Thoracic aorta (tissue), 1 donor: ENCODE measurements around a stretch of chr3.

DNA sequence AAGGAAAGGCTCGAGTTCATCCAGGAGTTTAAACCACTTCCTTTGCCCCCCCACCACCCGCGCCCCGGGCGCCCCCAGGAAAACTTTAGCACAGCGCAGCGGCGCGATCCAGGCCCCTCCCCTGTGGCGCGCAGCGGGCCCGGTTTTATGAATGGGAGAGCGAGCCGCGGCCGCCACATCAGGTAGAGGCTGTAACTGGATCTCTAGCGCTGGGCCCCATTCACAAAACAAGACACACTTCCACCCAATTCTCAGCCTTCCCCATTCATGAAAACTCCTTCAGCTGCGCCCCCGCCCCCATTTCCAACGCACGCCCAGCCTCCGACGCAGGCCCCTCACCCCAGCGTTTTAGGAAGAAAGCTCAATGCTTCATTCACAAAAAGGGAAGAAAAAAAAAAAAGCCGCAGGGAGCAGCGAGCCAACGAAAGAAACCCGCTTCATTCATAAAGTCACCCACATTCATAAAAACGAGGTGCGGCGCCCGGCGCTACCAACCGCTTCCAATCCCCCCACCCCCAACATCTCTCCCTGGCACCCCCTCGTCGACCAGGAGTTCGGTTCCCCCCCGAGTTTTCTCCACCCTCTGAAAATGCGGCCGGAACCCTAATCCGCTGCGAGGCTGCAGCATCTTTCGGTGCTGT is 1.2 kb downstream of the ETV5 start:
- RAMPAGE, long total RNA, result no peak

- RAMPAGE, long total RNA, result no peak
These were observed 40.5 kb upstream of the ETV5 start for GRCh38 chr3:186149226-186149978.

GRCh38 chr3:186209747-186210030 is 100.8 kb upstream of the ETV5 start:
- RAMPAGE, long total RNA, result no peak

- RAMPAGE, long total RNA, result no peak
These were observed 80.9 kb downstream of the DGKG start for GRCh38 chr3:186281067-186281542.

- RAMPAGE, long total RNA, result no peak
These were observed 908 bp upstream of the DGKG start for GRCh38 chr3:186362861-186363422.

GRCh38 chr3:186493522-186494309 is 50.5 kb downstream of the CRYGS start:
- RAMPAGE, long total RNA, result no peak

- RAMPAGE, long total RNA, result no peak
These were observed 9.8 kb downstream of the CRYGS start for GRCh38 chr3:186534227-186534852.

DNA sequence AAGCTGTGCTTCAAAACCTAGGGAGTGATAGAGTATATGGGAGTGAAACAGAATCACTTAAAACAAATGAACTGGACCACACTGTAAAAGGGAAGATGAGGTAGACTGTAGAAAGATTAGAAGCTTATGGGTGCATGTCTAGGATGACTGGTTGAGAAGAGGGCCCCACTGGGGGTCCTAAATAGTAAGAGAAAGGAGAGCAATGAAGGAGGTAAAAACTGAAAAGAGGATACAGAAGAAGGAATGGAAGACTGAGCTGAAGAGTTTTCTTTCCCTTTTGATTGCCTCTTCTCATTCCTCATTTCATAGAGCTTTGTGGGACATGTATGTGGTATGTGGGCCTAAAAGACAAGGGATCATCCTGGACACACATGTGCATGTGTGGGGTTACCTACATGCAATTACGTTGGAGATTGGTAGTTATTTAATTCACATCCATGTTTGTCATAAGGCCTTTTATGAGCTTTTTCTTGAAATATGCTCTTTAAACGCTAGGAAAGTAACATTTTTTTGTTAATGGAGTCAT is 14.3 kb downstream of the DNAJB11 start:
- RAMPAGE, long total RNA, result no peak

GRCh38 chr3:186599012-186599537 is 13.8 kb upstream of the AHSG start:
- RAMPAGE, long total RNA, result no peak

GRCh38 chr3:186606251-186606656 is 6.6 kb upstream of the AHSG start:
- RAMPAGE, long total RNA, result no peak

GRCh38 chr3:186618358-186618893 is 5.6 kb downstream of the AHSG start:
- RAMPAGE, long total RNA, result no peak

GRCh38 chr3:186620491-186621455 is 7.9 kb downstream of the AHSG start:
- RAMPAGE, long total RNA, result no peak

DNA sequence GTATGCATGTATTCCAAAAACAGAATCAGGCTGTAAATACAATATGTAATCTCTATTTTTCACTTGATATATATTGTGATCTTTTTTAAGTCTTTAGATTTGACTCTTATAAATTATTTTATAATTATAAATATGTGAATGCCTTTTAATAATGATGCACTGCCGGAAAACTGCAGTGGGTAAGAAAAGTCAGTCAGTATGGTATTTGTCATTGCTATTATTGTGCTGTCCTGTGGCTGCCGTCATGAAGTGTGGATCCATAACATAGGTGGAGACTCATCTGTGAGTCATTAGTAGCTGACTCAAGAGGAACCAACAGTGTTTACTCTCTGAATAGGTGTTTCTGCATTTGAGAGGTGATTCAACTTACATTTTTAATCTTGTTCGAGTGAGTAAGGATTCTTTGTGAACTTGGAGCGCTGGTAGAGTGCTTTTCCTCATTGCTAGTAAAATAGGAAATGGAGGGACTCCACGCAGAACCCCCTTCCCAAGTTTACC is 30.5 kb upstream of the EIF4A2 start:
- RAMPAGE, long total RNA, result no peak

GRCh38 chr3:186822101-186822393 is 15.8 kb upstream of the RFC4 start:
- RAMPAGE, long total RNA, result no peak

GRCh38 chr3:186826558-186827374 is 15.7 kb upstream of the ADIPOQ start:
- RAMPAGE, long total RNA, result no peak

- RAMPAGE, long total RNA, result no peak
These were observed 8.3 kb downstream of the ST6GAL1 start for GRCh38 chr3:186938477-186939258.

DNA sequence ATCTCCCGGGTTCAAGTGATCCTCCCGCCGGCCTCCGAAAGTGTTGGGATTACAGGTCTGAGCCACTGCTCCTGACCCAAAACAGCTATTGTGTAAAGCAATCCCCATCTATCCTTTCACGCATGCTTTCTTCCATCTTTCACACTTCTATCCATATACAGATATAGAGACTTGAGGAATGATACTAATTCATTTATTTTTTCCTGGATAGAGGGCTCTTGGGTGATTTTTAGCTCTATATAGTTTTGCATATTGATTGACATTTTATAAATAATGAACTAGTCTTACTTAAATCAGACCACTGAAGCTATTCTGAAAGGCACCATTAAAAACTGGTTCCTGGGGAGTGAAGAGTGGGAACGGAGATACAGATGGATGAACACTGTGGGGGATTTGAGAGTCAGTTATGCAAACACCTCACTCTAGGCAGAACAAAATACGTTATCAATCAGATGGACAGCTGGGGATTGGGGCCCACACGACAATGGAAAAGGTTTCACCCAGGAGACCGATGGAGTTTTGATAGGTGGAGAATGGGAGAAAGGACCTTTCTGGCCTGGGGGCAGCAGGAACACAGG is 16.2 kb downstream of the ST6GAL1 start:
- RAMPAGE, long total RNA, result no peak

- RAMPAGE, long total RNA, result no peak
These were observed 56.5 kb downstream of the ST6GAL1 start for GRCh38 chr3:186986816-186987322.

GRCh38 chr3:187100892-187101557 is 38.3 kb downstream of the RPL39L start:
- RAMPAGE, long total RNA, result no peak

- RAMPAGE, long total RNA, result no peak
These were observed 16.6 kb downstream of the MASP1 start for GRCh38 chr3:187274887-187275422.